Gastroesophageal sphincter (tissue), 4 donors: ENCODE measurements around a stretch of chr5.

DNA sequence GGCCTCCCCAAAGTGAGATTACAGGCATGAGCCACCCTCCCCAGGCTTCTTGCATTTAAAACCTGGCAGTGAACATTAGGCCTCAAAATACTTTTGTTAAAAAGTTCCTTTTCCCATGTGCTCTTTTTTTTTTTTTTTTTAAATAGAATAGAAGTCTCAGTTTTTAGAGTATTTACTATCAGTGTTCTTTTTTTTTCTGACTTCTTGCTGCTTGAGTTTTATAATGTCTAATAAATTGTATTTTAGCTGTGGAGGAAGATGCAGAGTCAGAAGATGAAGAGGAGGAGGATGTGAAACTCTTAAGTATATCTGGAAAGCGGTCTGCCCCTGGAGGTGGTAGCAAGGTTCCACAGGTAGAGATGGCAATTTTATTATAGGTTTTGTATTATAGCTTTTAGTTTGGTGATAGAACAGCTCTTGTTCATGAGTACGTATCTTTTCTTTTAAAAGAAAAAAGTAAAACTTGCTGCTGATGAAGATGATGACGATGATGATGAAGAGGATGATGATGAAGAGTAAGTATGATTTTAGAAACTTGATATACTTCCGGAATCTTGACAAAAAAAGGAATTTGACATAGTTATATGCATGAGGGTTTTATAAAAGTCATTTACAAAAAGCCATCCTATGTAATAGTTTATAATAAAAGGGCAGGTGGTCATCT, 4.9 kb downstream of the NPM1 start:
- PRO-cap = no peak
- RAMPAGE, long total RNA, 4 experiments = no peak in any of the 4 experiments

DNA sequence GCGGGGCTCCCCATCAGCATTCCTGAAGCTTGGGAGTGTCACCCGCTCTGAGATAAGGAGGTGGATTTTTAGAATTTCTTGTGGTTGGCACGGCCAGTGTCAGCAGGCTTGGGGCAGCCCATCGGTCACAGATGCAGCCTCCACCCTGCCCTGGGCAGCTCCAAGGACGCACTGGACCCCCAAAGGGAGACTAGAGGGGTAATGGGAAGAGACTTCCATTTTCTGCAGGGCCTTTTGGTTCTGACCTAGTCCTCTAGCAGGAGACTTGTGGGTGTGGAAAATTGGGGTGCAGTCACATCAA, 5.4 kb downstream of the FGF18 start:
- PRO-cap = no peak
- RAMPAGE, long total RNA, 4 experiments = no peak in any of the 4 experiments

- PRO-cap = no peak
- RAMPAGE, long total RNA, 4 experiments = no peak in any of the 4 experiments
Measured at GRCh38 chr5:171520128-171520680, 100.8 kb downstream of the FGF18 start.

GRCh38 chr5:171596032-171597062, 176.9 kb downstream of the FGF18 start:
- PRO-cap = no peak
- RAMPAGE, long total RNA, 4 experiments = no peak in any of the 4 experiments

- PRO-cap = no peak
- RAMPAGE, long total RNA, 4 experiments = no peak in any of the 4 experiments
Measured at GRCh38 chr5:171737604-171738277, 47.9 kb upstream of the SMIM23 start.

DNA sequence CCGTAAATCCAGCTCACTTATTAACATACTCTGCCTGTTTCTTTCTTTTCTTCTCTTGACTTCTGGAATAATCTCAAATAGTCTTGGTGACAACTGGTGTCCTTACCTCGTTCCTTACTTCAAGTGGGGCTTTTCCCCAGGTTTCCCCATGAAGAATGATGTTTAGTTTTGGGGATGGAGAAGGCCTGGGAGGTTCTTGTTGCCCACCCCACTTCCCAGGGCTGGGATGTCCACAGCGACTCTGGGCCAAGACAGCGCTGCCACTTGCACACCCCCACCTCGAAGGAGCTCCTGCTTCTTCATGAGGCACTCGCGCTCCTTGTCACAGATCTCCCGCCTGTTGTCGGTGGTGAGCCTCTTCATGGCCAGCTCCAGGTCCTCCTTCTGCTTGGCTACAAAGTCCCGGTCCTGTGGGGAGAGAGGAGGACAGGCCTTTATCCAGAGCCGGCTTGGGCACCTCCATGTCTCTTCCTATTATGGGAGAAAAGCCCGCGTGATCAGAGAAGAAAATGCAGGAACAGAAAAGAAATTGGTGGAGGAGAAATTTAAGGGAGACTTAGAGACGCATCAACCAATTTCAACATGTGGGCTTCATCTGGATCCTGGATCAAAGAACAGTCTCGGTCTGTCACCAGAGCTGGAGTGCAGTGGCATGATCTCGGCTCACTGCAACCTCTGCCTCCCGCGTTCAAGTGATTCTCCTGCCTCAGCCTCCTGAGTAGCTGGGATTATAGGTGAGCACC, 54.6 kb upstream of the FBXW11 start:
- PRO-cap = no peak
- RAMPAGE, long total RNA, 4 experiments = no peak in any of the 4 experiments

- PRO-cap = no peak
- RAMPAGE, long total RNA, 4 experiments = start-site peak on the minus strand in 1 of 4 experiments, at chr5:172082975-172083507 at its widest, 26 reads per replicate
Measured at GRCh38 chr5:172082839-172083538, 76.6 kb upstream of the FBXW11 start.

DNA sequence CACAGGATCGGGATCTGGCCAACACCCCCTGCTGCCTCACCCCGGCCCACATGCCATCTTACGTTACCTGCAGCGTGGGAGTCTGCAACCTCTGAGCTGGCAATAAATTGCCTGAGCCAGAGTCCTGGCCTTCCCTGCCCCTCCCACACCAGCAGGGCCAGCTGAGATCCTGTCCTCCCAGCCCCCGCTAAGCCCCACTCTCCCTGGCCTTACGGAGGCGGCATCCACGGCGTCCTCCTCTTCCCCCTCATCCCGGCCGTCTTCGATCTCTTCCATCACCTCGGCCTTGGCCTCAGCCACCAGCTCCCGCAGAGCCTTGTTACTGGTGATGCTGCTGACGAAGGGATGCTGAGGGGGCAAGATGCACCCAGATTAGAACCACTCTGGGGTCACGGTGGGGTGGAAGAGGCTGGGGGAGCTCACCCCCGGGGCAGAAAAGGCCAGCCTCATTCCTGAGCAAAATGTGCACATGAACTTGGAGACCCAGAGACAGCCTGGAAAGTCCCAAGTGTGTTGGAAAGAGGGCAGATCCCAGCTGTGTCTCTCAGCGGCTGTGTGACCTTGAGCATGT, 89.9 kb upstream of the FBXW11 start:
- PRO-cap = no peak
- RAMPAGE, long total RNA, 4 experiments = no peak in any of the 4 experiments

GRCh38 chr5:172142739-172143270, 45.2 kb downstream of the STK10 start:
- PRO-cap = no peak
- RAMPAGE, long total RNA, 4 experiments = no peak in any of the 4 experiments

DNA sequence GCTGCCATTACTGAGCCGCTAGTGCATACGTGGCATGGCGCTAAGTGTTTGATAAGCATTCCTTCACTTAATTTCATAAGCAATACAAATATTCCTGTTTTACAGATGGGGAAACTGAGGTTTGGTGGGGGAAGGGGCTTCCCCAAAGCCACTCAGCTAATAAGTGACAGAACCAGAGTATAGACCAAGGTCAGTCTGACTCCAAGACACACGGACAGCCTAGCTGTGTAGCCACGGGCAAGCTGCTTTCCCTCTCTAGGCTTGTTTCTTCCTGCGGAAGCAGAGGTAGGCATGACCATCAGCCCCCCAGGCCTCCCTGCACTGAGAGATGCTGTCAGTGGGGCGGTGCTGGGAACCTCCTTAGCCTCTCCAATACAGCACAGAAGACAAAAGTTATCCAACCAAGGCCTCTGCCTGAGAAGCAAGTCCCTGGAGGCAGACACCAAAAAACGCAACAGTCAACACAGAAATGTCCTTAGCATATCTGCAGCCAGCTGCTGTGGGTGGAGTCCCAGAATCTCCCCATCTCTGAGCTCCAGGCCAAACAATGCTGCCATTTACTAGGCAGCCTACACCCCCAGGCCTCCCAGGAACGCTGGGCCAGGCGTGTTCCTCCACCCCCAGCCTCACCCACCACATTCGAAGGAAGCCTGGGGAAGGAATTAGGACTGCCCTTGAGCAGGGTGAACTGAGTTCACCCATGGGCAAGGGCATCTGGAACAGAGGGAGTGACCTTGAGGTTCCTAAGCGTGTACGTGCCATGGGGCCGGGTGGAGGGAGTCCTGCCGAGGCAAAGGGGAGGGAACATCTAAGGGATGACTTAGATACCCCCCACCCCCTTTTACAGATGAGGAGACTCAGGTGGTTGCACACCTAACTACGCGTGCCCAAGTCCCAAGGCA, 43.8 kb downstream of the STK10 start:
- PRO-cap = unidirectional peak, minus-strand start at position 323 of the sequence; bidirectional peak, plus-strand start at position 638 of the sequence, minus-strand start at position 450 of the sequence
- RAMPAGE, long total RNA, 4 experiments = no peak in any of the 4 experiments

DNA sequence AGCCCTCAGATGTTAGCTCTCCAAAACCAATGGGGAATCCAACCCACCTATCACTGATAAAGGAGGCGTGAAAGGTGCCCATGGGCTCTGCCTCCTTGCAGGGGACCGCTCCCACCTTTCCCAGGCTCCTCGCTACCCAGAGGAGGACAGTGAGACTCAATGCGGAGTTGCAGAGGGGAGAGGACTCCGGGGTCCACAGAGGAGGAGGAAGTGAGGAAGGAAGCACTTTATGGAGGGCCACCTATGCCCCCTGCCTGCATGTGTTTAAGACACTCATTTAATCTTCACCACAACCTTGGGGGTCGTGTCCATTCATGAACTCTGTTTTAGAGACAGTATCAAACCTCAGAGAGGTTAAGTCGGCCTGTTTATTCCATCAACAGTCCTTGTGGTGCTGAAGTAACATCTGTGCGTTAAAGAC, 17.3 kb downstream of the STK10 start:
- PRO-cap = no peak
- RAMPAGE, long total RNA, 4 experiments = no peak in any of the 4 experiments

GRCh38 chr5:172283953-172285062, 744 bp upstream of the UBTD2 start:
- PRO-cap = bidirectional peak, plus-strand start at chr5:172284251, minus-strand start at chr5:172284117; bidirectional peak, plus-strand start at chr5:172284447, minus-strand start at chr5:172284415
- RAMPAGE, long total RNA, 4 experiments = no peak in any of the 4 experiments

DNA sequence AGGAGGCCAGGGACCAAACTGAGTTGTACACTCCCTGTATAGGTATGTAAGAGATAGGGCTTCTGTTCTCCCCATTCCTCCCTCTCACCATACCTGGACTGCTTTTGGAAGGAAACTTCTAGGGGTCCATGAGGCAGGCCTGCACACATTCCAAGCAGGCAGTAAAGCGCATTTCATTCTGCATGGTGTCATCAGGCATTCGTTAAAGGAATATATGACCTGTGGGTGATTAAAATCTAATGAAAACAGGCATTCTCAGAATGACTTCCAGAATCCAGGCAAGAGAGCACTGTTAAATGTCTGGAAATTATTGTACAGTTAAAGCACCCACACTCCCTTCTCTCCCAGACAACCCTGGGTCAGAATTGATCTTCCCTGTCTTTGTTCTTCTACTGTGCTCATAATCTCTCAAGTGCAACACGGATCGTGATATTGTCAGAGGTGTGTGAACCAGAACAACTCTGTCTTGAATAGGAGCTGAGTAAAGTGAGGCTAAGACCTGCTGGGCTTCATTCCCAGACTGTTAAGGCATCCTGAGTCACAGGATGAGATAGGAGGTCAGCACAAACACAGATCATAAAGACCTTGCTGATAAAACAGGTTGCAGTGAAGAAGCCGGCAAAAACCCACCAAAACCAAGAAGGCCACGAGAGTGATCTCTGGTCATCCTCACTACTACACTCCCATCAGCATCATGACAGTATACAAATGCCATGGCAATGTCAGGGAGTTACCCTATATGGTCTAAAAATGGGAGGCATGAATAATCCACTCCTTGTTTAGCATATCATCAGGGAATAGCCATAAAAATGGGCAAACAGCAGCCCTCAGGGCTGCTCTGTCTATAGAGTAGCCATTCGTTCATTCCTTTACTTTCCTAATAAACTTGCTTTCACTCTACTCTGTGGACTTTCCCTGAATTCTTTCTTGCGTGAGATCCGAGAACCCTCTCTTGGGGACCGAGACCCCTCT, 31.7 kb upstream of the UBTD2 start:
- PRO-cap = no peak
- RAMPAGE, long total RNA, 4 experiments = no peak in any of the 4 experiments

- PRO-cap = no peak
- RAMPAGE, long total RNA, 4 experiments = no peak in any of the 4 experiments
Measured at GRCh38 chr5:172322094-172322460, 38.5 kb upstream of the UBTD2 start.

DNA sequence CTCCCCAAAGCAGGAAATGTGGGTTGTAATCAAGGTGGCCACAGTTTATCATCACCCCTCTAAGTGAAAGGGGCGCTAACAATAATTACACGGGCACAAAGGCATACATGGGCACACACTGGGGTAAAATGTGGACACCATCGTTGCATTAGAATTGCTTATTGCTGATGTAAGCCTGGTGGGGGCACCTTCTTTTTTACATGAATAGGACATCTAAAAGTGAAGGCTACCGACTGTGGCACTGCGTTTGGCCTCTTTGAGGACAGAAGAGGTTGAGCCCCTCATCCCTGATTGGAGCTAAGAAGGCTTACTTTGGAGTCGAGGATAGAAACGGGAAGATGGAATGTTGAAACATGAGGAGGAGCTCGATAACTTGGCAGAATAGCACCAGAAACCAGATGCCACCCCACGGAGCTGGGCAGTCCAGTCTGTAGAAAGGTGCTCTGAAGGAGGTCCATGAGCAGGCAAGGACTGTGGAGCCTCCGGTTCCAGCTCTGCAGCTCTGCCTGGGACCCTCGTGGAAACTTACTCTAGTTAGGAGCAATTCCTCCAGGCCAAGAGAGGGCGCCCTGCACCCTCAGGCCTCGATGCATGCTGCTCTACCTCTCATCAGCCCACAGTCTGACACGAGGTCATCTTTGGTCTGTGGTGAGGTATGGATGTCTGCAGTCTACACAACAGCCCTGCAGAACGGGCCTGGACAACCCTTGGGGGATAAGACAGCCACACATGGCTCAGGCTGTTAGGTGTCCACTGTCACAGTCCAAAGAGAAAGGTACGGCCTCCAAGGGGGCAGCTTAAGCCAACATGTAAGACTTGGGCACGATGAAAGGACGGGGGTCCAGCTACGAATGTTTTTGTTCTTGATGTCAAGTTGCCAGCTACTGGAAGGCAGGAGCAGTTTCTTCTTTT, 50.5 kb upstream of the UBTD2 start:
- PRO-cap = no peak
- RAMPAGE, long total RNA, 4 experiments = no peak in any of the 4 experiments

DNA sequence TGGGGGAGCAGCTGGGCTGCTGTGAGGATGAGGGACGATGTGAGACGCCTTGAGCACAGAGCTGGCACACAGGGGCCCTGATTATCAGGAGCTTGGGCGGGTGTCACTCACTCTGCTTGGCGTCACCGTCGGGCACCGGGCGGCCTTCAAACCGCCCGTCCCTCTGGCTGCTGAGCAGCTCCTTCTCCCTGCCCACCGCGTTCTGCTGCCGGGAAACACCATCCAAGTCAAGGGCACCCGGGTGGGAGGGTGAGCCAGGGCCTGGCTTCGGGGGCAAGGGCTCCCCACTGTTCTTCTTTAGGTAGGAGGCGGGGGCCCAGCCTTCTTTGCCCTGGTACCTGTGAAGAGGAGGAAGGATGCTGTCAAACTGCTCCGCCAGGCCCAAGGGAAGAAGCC, 66.7 kb upstream of the UBTD2 start:
- PRO-cap = no peak
- RAMPAGE, long total RNA, 4 experiments = no peak in any of the 4 experiments

DNA sequence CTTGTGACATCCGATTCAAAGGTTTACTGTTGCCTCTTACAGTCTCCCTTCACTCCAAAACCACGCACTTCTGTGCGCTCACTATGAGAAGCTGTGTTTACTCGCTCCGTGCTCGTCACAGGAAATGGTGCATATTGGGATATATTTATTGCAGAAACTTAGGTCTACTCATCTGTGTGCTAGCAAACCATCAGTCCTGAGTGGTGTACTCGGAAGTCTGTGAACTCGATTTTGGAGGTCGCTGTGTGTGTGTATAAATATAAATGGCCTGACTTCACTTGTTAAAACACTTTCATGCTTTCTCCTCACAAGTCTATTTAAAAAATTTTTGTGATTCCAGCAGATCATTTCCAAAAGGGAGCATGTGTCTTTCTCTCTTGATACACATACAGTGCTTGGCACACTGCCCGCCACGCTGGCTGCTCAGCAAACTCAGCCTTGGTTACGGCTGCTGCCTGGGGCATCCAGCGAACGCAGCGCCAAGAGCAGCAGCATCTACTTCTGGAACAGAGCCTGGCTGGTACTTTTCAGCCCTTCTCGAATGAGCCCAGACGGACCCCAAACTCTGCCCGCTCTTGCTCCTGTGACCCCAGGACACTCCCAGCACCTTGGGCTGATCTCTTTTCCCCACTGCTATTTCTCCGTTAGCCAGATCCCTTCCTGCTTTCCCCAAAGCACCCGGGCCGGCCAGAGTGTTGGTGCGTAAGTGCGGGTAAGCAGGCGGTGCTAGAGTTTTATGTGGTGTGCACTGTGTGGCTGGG, 73.4 kb downstream of the SH3PXD2B start:
- PRO-cap = no peak
- RAMPAGE, long total RNA, 4 experiments = start-site peak on the minus strand in 1 of 4 experiments, centred at position 469 of the sequence, 29 reads per replicate

DNA sequence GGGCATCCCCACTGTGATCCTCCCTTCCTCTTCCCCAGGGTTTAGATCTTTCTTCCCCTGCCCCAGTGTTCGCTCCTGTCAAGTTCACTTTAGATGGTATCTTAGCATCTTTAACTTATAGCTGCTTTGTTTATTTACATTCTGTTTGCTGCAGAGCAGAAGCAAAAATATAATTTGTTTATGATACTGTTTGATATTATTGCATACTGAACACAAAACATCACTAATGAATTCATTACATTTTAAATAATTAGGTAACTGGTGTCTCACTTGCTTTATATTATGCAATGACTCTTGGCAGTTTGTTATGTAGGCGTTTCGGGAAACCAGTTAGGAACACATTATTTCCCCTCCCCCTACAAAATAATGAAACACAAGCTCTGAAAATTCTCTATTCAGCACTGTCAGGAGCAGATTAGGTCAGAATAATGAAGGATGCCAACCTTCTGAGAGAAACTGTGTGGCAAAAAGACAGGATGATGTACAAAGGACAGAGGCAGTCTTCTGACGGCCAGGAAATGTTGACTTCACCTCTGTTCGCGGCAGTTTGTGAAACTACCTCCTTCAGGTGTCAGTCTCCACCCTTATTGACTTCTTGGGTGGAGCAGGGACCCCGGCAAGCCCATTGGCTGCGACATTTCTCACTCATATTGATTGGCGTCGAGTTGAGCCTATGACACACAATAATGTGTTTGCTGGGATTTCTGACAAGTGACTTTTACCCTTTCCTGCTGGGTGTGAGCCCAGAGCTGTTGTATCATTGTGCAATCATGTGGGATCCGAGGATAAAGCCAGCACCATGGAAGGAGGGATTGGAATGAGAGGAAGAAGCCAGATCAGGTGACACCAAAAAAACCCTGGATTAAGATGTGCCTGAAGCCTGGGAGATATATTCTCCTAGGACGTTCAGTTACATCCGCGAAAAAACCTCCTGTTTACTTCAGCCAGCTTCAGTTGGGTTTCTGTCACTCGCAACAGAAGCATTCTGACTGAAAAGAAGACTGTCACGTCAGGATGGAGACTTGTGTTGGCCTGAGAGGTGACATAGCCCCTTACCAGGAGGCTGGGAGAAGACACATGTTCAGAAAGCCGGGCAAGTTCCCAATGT, 33.9 kb downstream of the SH3PXD2B start:
- PRO-cap = bidirectional peak, plus-strand start at position 890 of the sequence, minus-strand start at position 564 of the sequence
- RAMPAGE, long total RNA, 4 experiments = no peak in any of the 4 experiments

- PRO-cap = no peak
- RAMPAGE, long total RNA, 4 experiments = no peak in any of the 4 experiments
Measured at GRCh38 chr5:172423685-172424140, 30.6 kb downstream of the SH3PXD2B start.

DNA sequence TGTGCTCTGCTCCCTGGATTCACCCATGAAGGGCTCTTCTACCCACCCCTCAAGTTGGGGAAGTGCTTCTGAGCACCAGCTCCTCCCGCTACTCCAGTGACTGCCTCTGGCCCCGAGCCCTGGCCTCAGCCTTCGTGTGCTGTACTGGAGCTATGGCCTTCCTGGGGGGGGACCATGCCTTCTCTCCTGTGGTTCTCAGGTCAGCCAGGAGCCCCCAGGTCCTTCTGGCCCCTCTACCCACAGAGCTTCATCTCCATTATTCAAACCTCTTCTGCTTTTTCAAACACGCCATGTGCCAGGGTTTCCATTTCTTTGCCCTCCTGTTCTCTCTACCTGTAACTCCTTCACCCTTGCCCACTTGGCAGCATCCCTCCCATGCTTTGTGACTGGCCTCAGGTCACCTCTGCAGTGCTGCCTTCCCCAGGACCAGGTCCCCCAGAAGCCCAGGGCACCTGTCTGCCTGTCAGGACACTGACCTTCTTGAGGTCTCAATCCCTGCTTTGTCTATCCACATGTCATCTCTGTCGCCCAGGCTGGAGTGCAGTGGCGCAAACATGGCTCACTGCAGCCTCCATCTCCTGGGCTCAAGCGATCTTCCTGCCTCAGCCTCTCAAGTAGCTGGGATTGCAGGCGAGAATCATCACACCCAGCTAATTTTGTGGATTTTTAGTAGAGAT, 9.5 kb downstream of the SH3PXD2B start:
- PRO-cap = no peak
- RAMPAGE, long total RNA, 4 experiments = no peak in any of the 4 experiments